Measurements from ENCODE around the genes KRTAP12-2 and SLX9.

GRCh38 chr21:44666600-44667320 lies at the start of gene KRTAP12-2:
Gene KRTAP12-2, minus strand, starts transcription at chr21:44666927.
- RRBS = no CpG with 5 or more reads among the region's 13 CpGs

DNA sequence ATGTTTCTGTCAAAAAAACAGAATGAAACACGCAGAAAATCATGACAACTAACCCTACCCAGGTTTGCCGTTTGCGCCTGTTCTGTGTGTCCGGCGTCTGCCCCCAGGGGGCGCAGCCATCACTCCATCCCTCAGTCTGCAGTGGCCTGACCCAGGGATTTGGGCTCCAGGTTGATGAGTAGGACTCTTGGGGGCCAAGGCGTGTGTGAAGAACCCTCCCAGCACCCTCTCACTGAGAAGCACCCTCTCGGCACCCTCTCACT lies 19.3 kb upstream of the PTTG1IP start:
- RRBS = no CpG with 5 or more reads among the region's 8 CpGs

DNA sequence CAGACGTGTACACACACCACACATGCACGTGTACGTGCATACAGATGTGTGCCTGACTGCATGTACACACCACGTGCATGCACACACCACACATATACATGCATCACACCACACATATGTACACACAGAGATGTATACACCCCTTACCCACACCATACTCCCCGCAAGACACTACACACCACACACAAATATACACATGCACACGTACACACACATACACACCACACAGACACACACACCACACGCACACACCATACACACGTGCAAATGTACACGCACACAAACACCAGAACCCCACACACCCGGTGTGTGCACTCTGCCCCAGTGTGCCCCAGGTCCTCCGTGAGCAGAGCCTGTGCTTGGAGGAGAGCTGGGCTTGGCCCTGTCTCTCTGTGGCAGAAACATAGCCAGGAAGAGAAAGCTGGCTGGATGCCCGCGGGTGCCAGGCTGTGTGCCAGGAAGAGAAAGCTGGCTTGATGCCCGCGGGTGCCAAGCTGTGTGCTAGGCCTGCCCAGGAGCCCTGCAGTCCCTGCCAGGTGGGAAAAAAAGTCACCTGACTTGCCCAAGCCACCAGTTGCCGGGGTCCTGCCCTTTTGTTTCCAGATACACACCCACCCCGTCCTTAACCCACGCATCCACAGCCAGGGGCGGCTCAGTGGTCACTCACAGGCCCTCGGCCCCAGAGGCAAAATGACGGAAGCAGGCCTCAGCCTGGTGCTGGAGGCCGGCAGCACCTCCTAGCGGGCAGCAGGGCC lies 9.4 kb downstream of the ITGB2 start:
- RRBS = 39% methylated on average over 2 of the region's 23 CpGs

GRCh38 chr21:44911829-44912436 lies 8.8 kb downstream of the ITGB2 start:
- RRBS = 84% methylated on average over 1 of the region's 13 CpGs

DNA sequence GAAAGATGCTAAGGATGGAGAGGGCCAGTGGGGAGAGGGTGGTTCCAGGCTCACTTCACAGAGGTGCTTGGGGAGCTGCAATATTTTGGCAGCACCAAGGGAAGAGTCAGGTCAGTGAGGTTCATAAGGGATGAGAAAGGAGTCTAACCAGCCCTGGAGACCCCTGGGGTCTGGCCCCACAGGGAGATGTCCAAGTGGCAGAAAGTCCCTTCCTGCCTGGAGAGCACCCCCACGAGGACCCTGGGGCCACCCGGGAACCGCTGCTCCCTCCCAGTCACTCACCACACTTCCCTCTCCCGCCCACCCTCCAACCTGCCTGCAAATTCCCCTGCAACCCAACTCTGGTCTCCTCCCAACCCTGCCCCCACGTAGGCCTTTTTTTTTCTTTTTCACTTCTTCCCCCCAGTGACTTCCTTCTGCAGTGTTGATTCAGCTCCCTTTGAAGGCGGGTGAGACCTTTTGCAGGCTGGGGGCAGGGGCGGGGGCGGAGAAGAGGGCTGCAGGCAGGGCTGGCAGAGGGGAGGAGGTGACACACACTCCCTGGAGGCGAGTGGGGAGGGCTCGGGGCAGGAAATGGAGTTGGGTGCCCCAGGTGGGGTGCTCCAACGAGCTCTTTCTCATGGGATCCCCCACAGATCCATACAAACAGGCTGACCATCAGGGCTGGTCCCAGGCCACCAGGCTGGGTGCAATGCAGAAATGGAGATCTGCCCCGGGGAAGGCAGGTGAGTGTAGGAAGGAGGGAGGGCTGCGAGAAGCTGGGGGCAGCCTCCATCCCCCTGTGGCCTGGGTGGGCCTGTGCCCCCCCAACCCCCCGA lies 6.7 kb upstream of the ITGB2 start:
- RRBS = no CpG with 5 or more reads among the region's 14 CpGs

DNA sequence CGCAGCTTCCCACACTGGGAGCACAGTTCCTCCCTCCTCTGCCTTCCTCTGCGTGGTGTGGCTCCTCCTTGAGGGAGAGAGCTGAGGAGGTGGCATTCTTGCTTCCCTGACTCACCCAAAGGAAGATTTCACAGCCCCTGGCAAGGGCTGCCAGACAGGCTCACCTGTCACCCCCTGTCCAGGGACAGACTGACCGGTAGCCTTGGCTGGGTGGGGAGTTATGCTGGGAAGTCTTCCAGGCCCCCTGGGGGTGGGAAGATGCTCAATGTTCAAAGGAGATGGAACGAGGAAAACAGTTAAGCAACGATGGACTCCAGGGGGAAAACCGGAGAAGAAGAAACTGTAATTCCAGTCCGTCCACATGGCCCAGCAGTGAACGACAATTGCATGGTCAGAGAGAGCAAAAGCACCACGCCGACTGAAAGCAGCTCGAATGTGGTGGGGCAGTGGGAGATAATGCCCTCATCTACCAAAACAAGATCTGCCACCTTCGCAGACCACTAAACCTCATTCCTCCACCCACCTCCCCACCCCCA lies 7.4 kb upstream of the ITGB2 start:
- RRBS = no CpG with 5 or more reads among the region's 12 CpGs

DNA sequence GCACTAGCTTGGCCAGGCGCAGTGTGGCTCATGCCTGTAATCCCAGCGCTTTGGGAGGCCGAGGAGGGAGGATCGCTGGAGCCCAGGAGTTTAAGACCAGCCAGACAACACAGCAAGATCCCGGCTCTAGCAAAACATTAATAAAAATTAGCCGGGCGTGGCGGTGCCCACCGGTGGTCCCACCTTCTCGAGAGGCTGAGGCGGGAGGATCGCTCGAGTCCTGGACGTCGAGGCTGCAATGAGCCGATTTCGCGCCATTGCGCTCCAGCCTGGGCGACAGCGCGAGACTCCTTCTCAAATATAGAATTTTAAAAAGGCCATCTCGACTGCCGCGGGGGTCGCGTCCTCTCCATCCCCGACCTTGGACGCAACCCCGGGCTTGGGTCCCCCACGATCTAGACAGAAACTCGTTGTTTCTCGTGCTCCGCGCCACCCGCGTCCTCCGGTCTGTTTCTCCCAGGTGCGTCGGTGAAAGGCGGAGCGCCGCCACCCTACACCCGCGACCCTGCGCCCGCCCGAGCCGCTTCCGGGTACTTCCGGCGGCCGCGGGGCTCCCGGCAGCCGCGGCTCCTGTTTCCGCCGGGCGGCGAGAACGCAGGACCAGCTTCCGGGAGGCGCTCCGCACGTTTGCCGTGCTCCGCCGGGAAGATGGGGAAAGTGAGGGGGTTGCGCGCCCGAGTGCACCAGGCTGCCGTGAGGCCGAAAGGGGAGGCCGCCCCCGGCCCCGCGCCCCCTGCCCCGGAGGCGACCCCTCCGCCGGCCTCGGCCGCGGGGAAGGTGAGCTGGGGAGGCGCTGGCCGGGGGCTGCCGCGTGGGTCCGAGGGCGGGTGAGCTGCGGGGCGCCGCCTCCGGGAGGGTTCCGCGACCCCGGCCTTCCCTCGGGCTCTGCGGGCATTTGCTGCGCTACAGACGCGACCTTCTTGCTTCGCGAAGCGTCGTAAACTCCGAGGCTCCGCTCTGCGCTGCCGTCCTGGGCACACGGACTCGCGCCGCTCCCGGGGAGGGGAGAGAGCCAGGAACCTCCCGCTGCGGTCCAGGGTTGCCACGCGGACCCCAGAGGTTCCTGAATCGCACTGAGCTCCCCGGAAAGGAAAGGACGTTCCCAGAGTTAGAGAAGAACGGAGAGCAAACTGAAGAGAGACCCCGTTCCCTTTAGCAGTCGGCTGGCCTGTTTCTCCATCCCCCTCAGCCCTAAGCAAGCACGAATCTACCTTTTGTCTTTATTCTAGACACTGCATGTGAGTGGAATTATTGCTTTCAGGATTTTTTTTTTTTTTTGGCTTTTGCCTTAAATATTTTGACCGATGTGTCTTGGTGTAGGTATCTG lies at the start of gene SLX9:
Gene SLX9, plus strand, starts transcription at position 620 of the 1,327 bp plus-strand sequence.
- RRBS = under 1% methylated on average over 46 of the region's 128 CpGs

GRCh38 chr21:45001022-45001313 lies 61.1 kb downstream of the SLX9 start:
- RRBS = no CpG with 5 or more reads among the region's 13 CpGs

GRCh38 chr21:45034145-45034669 lies 40.2 kb upstream of the ADARB1 start:
- RRBS = no CpG with 5 or more reads among the region's 12 CpGs

DNA sequence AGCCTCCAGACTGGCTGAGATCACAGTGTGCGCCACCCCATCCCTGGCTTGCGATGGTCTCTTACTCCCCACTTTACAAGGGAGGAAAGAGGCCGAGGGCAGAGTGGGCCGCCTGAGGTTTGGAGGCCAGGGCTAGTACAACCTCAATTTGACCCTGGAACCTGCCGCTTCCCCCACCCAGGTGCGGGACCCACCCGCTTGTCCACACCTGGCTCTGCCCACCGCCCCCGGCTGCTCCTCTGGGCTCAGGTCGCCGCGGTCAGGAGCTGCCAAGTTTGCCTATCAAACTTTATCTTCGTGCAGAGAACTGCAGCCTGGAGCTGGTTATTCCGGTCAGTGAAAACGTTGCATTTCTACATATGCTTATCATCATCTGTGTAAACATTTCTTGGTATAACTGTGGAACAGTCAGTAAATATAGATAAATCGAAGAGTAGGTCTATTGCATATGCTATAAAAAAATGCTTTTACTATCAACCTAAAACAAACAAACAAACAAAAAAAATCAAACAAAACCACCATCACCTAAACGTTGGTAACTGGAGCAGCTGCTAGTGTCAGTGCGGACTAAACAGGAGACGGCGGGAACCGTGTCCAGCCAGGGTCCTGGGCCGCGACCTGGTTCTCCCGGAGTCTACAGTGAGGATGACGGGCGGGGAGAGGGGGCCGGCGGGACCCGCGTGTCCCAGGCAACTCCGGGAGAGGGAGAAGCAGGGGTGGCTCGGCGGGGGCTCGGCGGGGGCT lies 943 bp upstream of the ADARB1 start:
- RRBS = 37% methylated on average over 12 of the region's 35 CpGs

DNA sequence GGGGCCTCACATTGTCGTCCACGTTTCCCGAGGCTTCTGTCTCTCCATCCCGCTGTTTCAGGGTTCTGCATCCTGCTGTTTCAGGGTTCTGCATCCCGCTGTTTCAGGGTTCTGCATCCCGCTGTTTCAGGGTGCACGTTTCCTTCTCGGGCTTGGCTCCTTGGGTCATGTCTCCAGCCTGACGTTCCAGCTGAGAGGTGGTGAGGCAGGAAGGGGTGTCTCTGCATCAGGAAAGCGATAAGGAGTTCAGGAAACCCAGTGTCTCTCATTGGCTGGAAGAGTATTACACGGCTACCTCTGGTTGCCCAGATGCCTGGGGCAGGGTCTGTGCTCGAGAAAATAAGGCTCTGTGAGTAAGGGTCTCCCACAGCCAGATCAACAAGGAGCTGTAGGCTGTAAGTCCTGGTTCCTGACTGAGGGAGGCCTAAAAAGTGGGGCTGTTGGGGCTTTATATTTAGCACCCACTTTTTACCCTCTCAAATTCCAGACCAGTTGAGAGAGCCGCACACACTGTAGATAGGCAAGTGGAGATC lies 21.2 kb downstream of the ADARB1 start:
- RRBS = no CpG with 5 or more reads among the region's 13 CpGs

- RRBS = no CpG with 5 or more reads among the region's 14 CpGs
These were observed 35.7 kb downstream of the ADARB1 start for GRCh38 chr21:45109863-45110787.

DNA sequence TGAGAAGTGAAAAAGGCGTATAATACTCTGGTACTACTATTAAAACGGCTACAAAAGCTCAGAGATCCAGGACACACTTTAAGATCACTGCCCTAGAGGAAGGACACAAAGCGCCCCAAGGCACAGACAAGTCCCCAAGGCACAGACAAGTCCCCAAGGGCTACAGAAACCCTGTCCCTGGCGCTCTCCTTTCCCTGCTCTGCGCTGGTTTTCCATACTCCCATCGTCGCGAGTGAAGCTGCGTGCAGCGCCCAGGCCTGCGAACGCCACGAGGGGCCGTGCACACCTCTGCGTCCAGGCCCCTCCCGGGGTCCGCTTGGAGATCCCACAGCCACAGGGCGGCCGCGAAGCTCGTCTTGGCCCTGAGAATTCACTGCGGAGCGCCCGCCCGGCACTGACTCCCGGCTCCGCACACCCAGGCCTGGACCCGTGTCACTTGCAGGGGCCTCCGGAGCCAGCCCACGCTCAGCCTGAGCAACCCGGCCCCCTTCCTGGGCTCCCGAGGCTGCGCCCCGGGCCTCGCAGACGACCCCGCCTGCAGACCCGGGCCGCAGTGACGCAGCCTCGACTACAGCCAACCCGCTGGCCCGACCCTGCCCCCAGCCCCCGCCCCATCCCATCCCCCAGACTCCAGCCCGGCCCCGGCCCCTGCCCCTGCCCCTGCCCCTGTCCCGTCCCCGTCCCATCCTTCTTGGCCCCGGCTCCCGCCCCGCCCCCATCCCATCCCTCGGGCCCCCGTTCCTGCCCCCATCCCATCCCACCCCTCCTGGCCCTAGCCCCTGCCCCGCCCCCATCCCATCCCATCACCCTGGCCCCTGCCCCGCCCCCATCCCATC lies 924 bp downstream of the POFUT2 start:
- RRBS = 15% methylated on average over 20 of the region's 55 CpGs

DNA sequence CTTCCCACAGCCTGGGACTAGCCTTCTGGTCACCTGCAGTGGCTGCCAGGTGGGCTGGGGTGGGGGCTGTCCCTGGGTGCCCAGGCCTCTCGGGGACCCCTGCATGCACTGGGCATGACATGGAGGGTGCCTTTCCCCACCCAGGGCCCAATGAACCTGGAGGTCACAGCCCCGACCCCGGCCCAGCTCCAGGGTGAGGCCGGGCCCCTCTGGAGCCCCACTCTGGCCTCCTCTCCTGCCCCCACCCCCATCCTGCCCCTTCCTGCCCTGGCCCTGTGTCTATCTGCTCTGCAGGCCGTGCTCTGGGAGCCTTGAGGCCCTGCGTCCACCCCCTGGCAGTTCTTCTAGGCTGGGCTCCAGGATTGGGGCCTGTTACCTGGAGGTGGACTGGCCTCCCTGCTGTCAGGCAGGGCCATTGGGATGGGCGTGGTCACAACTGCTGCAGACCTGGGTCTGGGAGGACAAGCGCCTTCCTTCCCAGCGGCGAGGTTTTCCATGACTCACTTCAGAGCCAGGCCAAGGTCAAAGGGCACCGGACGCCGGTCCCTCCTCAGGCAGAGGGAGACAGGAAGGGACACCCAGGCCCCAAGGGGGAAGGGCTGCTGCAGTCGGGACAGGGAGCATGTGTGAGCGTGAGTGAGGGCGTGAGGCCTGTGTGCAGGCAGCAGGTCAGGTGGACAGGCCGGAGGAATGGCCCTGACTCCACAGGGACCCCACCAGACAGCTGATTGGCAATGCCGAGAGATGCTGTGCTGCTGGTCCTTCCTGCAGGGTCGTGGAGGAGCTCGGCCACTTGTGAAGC lies 31.0 kb upstream of the POFUT2 start:
- RRBS = no CpG with 5 or more reads among the region's 20 CpGs

DNA sequence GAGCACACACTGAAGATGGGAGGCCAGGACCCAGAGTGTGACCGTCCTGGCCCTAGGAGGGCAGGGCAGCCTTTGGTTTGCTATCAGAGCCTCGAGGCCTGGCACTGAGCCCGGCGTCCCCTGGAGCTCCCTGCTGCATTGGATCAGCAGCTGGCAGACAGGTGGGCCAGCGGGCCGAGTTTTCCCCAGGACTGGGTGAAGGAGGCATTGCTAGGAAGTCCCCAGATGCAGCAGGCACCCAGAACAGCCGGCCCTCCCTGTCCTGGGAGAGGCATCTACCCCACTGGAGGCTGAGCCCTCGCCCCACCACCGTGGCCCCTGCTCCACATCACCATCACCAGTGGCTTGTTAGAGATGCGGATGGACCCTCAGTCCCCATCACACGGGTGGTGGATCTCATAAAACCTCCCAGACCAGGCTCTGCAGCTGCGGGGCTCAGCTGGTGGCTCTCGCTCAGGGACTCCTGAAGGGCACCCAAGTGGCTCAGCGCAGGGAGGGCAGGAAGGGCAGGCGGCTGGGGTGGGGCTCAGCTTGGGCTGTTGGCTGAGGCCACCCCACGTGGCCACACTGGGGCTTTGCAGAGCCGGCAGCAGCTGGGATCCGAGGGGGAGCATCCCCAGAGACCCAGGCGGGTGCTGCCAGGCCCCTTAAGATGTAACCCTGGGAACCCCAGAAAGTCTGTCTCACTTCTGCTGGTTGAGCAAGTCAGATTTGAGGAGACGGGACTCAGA lies 32.8 kb upstream of the POFUT2 start:
- RRBS = no CpG with 5 or more reads among the region's 20 CpGs

DNA sequence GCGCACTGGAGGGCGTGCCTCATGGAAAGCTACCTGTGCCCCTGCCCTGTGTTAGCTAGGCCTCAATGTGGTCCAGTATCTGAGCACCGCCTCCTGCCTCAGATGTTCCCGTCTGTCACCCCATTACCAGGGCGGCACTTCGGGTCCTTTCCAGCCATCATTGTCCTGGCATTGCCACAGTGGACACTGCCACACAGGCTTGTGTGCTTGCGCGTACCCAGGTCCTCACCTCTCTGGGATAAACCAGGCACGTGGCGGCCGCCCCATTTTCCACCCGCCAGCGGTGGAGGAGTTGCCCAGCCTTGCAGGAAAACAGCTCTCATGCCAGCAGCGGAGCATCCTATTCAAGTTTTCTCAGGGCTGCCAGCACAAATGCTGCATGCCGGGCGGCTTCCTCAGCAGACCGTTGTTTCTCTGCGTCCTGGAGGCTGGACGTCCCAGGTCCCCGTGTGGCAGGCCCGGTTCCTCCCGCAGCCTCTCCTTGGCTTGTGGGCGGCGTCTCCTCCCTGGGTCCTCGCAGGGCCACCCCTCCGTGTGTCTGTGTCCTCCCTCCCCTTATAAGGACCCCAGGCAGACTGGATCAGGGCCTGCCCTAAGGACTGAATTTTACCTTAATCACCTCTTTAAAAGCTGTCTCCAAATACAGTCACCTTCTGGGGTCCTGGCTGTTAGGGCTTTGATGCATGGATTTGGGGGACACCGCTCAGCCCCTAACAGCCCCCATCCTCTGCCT lies 41.0 kb upstream of the POFUT2 start:
- RRBS = 74% methylated on average over 7 of the region's 27 CpGs

DNA sequence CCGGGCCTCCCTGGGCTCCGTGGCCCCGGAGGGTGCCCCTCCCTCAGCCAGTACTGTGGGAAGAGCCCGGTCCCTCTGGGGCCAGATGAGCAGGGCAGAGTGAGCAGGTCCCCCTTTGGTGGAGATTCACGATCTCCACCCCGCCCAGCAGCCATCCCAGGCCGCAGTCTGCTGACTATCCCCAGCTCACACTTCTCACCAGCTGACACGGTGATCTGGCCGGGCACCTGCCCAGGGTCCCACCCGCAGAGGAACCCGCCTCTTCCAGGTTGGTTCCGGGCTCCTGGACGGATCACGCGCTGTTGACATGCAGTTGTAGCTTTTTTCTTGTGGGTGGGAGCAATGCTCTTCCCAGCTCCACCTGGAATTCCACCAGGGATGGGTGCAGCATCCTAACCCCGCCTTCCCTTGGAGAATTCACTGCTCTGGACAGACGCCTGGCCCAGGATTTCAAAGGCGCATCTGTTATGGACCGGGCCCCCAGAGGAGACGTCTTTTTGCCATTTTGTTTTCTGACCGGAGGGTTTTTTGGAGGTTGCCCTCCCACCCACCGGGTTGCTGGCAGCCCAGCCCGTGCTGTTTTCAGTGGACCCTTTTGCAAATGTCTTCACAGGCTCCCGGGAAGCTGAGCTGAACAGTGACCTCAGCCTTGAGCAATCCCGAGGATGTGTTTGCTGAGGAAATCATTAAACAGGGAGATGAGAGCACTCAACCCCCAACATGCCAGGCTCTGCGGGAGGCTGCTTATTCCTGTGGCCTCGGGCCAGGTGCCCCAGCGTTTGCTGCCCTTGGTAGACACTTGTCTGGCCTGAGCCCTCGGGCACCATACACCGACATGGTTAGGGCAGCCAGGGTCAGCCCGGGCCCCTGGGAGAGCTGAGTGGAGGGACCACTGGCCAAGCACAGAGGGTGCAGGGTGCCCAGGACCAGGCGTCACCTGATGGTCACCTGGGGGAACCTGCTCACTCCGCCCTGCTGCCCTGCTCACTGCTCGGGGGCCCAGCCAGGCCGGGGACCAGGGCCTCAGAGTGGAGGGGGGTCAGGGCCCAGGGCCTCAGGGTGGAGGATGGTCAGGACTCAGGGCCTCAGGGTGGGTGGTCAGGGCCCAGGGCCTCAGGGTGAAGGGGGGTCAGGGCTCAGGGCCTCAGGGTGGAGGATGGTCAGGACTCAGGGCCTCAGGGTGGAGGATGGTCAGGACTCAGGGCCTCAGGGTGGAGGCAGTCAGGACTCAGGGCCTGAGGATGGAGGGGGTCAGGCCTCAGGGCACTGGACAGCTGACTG lies 42.3 kb upstream of the POFUT2 start:
- RRBS = 78% methylated on average over 9 of the region's 35 CpGs

DNA sequence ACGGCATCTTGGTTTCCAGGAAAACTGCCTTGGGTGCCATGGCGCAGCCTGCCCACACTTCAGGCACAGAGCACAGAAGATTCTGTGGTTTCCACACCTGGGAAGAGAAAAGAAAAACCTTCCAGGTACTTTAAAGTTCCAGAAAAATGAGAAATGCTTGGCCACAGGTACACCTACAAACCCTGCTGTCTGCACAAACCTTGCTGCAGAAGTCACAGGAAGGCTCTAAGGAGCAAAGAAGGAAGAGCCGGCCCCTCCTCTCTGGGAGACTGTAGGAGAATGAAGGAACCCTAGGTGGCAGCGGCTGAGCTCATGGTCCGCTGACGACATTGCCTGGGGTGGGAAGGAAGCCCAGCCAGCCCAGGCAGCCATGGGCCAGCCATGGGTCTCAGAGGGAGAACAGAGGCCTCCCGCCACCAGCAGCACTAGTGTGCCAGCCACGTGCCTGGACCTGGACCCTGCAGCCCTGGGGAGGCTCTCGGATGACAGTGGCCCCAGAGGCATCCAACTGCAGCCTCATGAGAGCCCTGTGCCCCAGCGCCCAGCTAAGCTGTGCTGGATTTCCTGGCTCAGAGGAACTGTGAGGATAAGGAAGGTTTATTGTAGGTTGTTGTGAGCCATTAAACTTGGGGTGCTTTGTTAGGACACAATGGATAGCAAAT lies 49.1 kb upstream of the POFUT2 start:
- RRBS = no CpG with 5 or more reads among the region's 10 CpGs

DNA sequence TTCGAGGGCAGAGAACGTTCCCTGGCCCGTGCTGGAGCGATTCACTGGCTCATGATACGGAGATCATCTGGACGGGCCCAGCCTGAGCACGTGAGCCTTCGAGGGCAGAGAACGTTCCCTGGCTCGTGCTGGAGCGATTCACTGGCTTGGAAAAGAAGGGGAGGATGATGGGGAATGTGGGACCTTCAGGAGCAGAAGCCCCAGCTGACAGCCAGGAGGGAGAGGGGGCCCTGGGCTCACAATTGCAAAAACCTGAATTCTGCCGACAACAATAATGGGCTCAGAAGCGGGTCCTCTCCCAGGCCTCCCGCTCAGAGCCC lies 34.3 kb upstream of the COL18A1 start:
- RRBS = no CpG with 5 or more reads among the region's 14 CpGs

- RRBS = no CpG with 5 or more reads among the region's 14 CpGs
These were observed 26.7 kb upstream of the COL18A1 start for GRCh38 chr21:45378051-45378911.

Measured in BE2C (cell line).